Skin of body (tissue), 2 donors: ENCODE measurements around a stretch of chr22.

- RAMPAGE, long total RNA: no peak
Measured at GRCh38 chr22:45918724-45919396, 58.1 kb downstream of the WNT7B start.

DNA sequence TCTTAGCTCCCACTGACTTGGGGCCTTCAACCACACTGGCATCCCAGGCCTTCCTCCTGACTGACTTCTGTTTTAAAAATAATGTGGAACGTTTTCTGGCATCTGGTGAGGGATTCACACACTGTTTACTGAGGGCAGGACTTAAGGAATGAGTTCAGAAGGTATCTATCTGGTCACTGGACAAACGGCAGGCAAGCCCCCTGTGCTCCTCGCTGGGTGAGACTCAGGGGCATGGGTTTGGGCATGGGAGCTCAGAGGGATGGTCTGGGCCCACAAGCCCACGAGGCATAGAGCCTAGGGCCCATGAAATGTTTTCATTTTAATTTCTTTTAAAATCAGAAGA lies 77.7 kb upstream of the WNT7B start:
- RAMPAGE, long total RNA: no peak

GRCh38 chr22:46074857-46075676 lies 75.3 kb upstream of the PPARA start:
- RAMPAGE, long total RNA: no peak

GRCh38 chr22:46076615-46077463 lies 73.5 kb upstream of the PPARA start:
- RAMPAGE, long total RNA: no peak

- RAMPAGE, long total RNA: no peak
Measured at GRCh38 chr22:46079470-46079732, 70.9 kb upstream of the PPARA start.

DNA sequence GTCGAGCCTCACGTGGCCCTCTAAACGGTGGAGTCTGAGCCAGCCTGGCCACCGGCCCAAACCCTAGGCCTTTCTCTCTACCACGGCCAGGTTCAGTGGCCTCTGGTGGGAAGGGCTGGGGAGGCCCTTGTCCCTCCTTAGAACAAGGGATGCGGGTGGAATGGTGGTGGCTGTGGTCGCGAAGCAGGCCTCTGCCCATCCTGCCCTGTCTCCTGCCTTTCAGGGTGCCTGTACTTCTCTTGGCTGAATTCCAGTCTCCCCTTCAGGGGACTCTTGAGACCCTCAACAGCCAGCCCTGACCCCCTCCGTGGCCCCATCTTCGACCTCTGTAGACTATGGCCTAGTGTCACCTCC lies 59.9 kb upstream of the PPARA start:
- RAMPAGE, long total RNA: no peak

DNA sequence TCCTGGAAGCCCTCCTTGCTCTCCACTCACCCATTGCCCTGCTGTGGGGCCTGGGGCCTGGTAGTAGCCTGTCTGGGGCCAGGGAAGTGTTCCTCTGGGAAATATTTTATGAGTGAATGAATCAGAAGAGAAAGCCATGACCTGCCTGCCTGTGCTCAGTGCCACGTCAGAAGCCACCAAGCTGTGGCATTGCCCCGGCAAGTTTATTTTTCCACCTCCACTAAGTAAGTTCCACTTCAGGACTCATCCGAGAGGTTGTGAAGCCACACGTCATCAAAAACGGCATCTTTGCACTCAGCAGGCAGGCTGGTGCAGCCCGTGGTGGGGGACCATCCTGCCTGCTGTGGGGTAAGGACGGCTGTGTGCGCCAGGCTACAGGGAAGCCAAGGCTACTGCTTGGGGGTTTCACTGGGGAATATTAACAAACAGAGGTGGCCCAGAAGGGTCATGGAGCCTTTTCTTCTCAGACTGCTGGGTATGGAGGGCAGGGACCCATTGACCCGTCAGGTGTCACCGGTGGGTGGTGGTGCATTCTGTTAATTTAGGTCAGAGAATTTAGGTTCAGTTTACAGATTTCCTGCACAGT lies 59.5 kb upstream of the PPARA start:
- RAMPAGE, long total RNA: no peak

DNA sequence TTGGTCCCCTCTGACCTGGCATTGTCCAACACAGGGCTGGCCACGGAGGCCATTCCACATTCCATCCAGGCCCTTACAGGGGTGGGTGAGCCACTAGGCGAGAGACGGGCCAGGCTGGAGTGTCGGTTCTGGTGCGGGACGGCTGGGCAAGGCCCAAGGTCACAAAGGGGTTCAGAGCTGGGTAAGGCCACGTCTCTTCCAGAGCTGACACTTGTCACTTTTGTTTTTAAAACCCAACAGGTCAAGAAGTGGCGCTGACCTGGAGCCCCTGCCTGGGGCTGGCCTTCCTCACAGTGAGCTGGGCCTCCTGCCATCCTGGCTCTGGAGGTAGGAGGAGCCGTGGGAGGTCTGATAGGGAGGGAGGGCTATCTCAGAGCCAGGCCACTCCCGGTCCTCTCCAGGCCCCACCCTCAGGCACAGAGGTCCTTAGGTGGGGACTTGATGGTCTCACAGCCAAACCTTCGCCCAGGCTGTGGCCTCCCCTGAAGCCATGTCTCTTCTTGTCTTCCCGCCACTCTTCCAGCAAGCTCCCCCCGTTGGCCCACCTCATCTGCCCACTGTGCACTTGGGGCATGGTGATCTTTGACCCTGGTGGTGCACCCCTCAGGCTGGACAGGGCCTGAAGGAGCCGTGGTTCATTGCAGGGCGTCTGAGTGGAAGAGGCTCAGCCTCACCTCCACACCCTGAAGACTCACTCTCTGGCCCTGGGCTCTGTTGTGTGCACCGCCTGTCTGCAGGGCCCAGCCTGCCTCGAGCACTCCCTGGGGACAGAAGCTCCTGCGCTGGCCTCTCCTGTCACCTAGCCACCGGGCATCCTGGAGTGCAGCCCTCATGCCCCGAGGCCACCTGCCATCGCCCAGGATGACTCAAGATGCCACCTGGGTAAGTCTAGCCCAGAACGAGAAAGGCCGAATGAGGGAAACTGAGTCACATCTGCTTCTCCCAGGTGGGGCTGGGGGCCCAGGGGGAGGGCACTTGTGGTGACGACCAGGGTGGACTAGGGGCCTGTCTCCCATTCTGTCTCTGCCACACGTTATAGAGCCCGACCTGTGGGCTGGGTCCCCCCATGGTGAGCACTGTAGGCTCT lies 41.0 kb upstream of the PPARA start:
- RAMPAGE, long total RNA: no peak

DNA sequence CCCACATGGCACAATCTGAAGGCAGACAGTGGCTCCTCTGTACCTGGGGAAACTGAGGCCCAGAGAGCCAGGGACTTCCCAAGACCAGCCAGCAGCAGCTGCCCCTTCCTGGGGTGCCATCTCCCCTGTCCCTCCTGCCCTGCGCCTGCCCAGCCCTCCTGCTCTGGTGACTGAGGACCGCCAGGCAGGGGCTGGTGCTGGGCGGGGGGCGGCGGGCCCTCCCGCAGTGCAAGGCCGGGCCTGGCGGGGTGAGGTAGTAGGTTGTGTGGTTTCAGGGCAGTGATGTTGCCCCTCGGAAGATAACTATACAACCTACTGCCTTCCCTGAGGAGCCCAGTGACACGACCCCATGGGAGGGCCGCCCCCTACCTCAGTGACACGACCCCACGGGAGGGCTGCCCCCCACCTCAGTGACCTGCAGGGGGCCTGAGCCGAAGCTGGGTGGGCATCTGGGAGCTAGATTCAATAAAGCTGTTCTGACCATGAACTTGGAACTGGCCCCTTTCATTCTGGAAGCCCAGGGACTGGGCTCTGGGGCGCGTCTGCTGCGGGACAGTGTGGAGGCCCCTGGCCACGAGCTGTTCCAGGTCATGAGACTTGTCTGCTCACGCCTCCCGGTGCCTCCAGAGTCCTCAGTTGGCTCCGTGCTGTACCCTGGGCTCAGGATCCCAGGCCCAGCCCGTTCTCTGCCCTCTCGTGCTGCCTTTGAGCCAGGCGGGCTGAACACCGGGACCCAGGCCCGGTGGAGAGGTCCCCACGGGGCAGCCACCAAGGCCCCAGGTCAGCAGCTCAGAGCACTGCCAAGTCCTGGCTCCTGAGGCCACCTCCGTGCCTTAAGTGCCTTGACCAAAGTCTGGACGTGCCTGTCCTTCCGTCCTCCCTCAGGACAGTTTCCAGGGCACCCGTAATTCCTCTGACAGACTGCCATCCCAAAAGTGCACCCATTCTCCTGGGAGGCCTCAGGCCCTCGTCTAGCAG lies 36.6 kb upstream of the PPARA start:
- RAMPAGE, long total RNA: no peak

DNA sequence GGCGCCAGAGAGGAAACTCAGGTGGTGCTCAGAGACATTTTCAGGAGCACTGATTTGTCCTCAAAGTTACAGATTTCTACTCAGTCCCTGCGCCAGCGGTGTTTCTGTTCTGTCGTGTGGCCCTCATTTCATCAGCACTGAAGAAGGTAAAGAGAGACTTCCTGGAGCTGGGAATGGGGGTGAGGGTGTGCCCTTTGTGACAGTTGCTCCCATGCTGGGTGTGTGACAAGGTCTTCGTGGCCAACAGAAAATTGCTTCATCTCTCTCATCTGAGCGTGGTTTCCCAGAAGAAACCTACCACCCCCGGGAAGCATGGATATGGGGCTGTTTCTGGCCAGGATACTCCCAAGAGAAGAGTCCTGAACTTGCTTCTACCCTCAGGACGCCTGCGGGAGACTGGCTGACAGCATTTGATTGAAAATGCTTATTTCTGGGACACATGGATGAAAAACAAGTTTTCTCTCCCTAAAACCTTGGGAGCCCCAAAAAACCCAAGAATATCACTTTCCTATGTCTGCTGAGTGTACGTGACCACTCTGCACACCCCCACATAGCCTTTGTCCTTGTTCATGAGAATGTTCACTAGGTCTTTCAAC lies 1.9 kb upstream of the PPARA start:
- RAMPAGE, long total RNA: no peak

DNA sequence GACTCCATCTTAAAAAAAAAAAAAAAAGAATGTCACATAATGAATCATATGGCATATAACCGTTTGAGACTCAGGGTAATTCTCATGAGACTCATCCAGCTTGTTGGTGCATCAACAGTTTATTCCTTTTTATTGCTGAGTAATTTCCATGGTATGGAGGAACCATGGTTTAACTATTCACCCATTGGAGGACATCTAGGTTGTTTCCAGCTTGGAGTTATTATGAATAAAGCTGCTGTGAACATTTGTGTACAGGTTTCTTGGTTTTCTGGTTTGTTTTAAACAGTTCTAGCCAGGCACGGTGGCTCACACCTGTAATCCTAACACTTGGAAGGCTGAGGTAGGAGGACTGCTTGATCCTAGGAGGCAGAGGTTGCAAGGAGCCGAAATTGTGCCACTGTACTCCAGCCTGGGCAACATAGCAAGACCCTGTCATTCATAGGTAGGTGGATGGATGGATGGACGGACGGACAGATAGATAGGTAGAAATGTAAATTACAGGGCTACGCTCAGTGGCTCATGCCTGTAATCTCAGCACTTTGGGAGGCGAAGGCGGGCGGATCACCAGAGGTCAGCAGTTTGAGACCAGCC lies 25.5 kb downstream of the PPARA start:
- RAMPAGE, long total RNA: no peak

DNA sequence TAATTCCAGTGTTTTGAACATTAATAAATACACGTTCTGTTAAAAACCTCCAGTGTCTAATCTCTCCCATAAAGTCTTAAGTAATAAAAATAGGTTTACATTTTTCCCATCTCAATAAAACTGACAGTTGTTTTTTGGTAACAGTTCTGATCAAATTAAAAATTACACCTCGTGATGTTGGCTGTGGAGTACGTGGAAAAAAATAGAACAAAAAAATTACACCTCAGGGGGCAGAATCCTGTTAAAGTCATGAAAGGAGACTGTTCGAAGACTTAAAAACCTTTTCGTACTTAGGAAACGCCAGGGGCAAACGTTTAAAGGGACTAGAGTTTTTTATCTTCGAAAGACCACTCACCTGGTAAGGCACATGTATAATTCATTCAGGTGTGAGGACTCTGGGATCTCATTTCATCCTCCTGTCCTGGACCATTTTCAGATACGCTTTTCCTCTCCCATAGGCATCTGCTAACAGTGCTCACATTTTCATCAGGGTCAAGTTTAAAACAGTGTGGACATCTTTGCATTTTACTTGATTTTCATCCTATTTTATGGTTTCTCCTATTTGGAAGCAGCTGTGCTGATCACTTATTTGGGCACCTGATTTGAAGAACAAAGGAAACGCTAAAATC lies 25.8 kb downstream of the TRMU start:
- RAMPAGE, long total RNA: no peak

- RAMPAGE, long total RNA: no peak
Measured at GRCh38 chr22:46373948-46375067, 38.8 kb downstream of the TRMU start.

DNA sequence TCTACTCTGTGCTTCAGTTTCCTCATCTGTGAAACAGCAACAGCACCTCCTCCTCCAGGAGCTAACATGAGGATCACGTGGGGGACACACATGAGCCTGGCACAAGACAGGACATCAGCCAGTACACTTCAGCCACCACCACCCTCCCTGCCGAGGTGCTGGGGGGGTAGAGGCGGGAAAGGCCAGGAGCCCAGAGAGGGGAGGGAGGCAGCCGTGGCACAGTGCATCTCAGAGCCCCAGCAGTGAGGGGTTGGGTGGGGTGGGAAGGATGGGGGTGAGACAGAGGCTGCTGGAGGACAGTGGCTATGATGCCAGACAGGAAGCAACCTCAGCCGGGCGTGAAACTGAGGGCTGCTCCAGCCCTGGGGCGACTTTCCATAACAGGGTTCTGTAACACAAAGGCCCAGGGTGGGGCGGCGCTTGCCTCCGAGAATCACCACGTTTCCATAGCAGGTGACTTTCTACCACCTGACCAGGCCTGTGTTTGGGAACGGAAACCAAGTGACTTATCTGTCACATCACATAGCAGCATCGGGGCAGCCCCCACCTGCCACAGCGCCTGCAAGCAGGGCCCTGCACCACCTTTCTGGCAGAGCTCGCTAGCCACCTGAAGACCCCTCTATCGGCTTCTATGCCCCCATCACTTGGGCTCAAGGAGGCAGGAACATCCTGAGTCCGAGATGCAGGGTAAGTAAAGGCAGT lies 85.7 kb downstream of the TRMU start:
- RAMPAGE, long total RNA: no peak

- RAMPAGE, long total RNA: no peak
Measured at GRCh38 chr22:46457644-46458236, 79.7 kb downstream of the CELSR1 start.

DNA sequence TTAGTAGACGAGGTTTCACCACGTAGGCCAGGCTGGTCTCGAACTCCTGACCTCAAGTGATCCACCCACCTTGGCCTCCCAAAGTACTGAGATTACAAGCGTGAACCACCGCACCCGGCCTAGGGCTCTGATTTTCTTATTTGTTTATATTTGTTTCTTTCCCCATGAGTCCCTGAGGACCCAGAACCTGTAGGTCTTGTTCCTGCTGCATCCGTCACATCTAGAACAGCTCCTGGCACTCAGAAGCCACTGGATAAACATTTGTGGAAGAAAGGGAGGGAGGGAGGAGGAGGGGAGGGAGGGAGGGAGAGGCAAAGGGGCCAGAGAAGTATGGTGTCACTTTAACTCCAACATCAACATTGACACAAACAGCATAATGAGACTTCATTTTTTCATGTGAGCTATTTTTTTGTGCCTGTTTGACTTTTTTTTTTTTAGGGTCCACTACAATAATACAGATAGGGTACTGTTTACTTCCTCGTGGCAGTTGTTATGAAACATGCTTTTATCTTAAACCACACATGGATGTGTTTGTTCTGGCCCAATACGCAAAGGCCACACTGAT lies 67.6 kb downstream of the CELSR1 start:
- RAMPAGE, long total RNA: no peak

- RAMPAGE, long total RNA: no peak
Measured at GRCh38 chr22:46526026-46526474, 11.4 kb downstream of the CELSR1 start.

DNA sequence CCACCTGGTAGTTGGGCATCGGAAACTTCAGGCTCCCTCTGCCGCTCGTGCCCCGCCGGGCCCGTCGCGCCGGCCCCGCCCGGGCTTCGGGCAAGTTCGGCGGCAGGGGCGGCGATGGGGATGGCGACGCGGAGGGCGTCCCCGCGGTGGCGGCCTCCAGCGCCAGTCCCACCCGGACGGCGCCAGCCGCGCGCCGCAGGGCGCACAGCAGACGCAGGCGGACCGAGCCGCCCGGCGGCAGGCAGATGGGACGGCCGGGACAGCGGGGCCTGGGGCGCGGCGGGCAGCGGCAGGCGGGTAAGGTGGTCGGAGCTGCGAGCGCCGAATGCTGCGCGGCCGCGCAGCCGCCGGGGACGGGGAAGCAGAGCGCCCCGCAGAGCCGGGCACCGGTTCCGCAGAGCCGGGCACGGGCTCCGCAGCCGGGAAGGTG lies 991 bp downstream of the CELSR1 start:
- RAMPAGE, long total RNA: no peak

DNA sequence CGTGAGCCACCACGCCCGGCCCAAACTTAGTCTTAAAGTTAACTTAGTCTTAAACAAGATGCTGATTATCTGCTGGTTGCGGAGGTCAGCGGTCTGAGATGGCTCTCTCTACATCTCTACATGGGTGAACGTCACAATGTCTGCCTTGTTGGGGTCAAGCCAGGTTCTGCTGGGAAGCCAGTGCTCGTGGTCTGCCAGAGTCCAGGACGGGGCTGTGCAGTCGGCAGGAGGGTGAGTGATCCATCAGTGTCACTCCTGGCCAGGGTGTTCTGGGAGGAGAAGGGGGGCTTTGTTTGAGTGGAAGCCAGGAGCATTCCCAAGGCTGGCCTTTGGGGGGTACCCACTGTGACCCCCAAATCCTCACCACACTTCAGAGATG lies 11.4 kb upstream of the CELSR1 start:
- RAMPAGE, long total RNA: no peak

DNA sequence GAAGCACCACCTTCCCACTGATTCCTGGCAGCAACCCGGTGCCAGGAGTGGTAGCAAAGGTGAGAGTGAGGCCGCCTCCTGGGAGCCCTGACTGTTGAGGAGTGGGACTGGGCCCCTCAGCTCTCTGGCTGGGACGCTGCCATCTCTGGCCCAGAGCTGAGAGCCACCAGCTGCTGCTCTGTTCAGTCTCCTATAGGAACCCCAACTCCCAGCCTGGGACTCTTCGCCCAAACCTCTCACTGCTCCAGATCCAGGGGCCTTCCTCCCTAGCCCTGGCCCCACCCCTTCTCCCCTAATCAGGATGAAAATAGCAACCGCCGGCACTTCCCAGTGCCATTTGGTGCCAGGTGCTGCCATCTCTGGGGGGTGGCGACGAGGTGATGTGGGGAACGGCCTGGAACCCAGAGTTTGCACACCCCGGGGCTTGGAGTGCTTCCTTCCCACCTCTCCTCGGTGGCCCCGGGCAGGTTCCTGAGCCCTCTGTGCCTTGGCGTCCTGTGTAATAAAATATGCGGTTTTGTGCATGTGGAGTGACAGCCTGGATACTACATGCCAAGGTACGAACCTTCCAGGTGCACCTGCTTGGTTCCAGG lies 35.7 kb upstream of the CELSR1 start:
- RAMPAGE, long total RNA: no peak